Keratinocyte (primary cell): ENCODE measurements around a stretch of chr3.

GRCh38 chr3:197505828-197506414, 49.8 kb downstream of the BDH1 start:
CAGE:
- cytosol, long polyA minus RNA = no peak
- cytosol, long polyA plus RNA = no peak
- long polyA plus RNA = no peak
- nucleus, long polyA minus RNA = no peak
- nucleus, long polyA plus RNA = no peak

CAGE:
- cytosol, long polyA minus RNA = no peak
- cytosol, long polyA plus RNA = no peak
- long polyA plus RNA = no peak
- nucleus, long polyA minus RNA = no peak
- nucleus, long polyA plus RNA = no peak
These were observed 9.2 kb downstream of the BDH1 start for GRCh38 chr3:197546603-197546995.

CAGE:
- cytosol, long polyA minus RNA = no peak
- cytosol, long polyA plus RNA = no peak
- long polyA plus RNA = no peak
- nucleus, long polyA minus RNA = no peak
- nucleus, long polyA plus RNA = no peak
These were observed 81.9 kb downstream of the RUBCN start for GRCh38 chr3:197654774-197655310.

GRCh38 chr3:197838522-197838869, 47.4 kb downstream of the LRCH3 start:
CAGE:
- cytosol, long polyA minus RNA = no peak
- cytosol, long polyA plus RNA = no peak
- long polyA plus RNA = no peak
- nucleus, long polyA minus RNA = no peak
- nucleus, long polyA plus RNA = no peak

GRCh38 chr3:197844895-197845625, 54.0 kb downstream of the LRCH3 start:
CAGE:
- cytosol, long polyA minus RNA = no peak
- cytosol, long polyA plus RNA = no peak
- long polyA plus RNA = no peak
- nucleus, long polyA minus RNA = no peak
- nucleus, long polyA plus RNA = no peak

DNA sequence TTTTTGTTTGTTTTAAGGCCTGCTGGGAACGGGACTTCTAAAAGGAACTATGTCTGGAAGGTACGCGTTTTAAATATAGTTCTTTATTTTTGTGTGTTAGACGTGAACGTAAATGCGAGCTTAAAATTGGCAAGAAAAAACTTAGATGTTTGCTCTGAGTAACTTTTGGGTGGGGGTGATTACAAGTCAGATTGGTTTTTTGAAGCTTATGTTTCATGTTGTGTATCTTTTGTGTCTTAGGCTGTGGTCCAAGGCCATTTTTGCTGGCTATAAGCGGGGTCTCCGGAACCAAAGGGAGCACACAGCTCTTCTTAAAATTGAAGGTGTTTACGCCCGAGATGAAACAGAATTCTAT, 906 bp downstream of the RPL35A start:
CAGE:
- cytosol, long polyA minus RNA = no peak
- cytosol, long polyA plus RNA = no peak
- long polyA plus RNA = no peak
- nucleus, long polyA minus RNA = no peak
- nucleus, long polyA plus RNA = no peak

DNA sequence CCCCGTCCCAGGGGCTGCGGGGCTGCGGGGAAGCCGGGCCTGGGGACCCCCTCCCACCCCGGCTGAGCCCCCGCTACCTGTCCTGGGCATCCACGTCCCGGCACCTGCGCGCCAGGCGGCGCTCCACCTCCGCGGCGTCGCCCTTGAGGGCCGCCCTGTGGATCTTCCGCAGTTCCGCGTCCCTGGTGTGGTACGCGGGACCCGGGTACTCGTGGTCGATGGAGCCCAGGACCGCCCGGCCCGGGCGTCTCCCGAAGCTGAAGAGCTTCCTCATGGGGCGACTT, 120.2 kb downstream of the LMLN start:
CAGE:
- cytosol, long polyA minus RNA = no peak
- cytosol, long polyA plus RNA = no peak
- long polyA plus RNA = no peak
- nucleus, long polyA minus RNA = no peak
- nucleus, long polyA plus RNA = no peak